Brain (tissue), 1 donor: Measurements from ENCODE around the gene RPL32.

DNA sequence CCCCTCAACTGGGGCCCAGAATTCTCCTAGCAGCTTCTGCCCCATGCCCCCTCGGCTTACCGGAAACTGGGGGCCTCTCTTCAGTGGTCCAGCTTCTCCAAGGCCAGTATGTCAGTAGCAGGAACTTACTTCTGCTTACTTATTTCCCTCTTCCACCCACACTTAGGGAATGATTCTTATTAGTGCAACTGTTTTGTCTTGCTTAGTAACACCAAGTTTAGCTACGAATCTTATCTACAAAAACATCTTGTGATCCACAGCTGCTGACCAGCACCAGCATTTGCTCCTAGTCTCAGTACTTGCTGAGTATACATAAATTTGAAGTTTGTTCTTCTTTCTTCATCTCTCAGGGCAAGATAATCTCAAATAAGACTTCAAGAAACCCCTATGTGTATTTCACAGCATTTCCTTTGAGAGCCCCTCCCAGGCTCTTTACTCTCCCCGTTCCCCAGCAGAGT lies 35.9 kb downstream of the ATG7 start:
- RRBS: no CpG with 5 or more reads among the region's 4 CpGs

DNA sequence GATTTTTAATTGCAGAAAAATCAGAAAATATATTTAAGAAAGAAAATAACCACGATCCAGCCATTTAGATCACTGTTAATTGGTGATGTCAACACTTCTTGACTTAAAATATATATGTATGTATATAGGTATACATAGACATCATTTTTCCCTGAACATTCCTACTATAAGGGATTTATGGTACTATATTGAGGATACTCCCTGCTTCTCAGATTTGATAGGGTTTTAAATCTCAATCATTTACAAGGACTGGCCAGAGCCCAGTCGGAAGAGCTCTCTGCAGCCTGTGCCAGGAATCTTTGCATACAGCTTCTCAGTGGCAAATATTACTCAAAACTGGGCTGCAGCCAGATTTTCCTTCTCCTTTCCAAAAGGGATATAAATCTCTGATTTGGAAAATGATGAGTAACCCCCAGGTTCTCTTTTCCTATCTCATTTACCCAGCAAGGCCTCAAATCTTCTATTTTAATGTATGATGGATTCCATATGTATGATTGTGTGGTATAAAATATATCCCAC lies 114.1 kb downstream of the ATG7 start:
- RRBS: no CpG with 5 or more reads among the region's 2 CpGs

- RRBS: no CpG with 5 or more reads among the region's 8 CpGs
Measured at GRCh38 chr3:11481956-11482367, 161.8 kb downstream of the VGLL4 start.

GRCh38 chr3:11509768-11510732 lies 133.7 kb downstream of the VGLL4 start:
- RRBS: no CpG with 5 or more reads among the region's 12 CpGs

GRCh38 chr3:11544947-11545622 lies 98.6 kb downstream of the VGLL4 start:
- RRBS: no CpG with 5 or more reads among the region's 18 CpGs

DNA sequence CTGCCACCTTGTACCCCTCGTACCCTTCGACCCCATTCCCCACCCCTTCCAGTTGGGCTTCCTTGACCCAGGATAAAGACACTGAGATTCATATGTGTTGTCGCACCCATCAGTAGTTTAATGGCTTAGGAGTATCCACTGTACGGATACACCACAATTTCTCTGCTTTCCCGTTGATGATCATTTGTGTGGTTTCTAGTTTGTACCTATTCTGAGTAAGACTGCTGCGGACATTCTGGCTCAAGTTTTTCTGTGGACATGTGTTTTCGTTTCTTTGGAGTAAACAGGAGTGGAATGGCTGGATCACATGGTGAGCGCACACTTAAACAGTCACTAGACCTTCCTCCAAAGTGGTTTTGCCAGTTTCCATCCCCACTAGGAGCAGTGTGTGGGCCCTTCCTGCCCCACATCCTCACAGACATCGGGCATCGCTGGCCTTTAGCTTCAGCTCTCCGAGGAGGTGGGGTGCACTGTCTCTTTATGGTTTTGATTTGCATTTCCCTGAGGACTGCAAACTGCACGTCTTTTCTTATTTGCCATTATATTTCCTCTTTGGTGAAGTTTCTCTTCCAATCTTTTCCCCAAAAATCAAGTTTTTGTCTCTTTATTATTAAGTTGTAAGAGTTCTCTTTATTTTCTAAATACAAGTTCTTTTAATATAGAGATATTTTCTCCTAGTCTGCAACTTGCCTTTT lies 94.1 kb downstream of the VGLL4 start:
- RRBS: no CpG with 5 or more reads among the region's 12 CpGs

DNA sequence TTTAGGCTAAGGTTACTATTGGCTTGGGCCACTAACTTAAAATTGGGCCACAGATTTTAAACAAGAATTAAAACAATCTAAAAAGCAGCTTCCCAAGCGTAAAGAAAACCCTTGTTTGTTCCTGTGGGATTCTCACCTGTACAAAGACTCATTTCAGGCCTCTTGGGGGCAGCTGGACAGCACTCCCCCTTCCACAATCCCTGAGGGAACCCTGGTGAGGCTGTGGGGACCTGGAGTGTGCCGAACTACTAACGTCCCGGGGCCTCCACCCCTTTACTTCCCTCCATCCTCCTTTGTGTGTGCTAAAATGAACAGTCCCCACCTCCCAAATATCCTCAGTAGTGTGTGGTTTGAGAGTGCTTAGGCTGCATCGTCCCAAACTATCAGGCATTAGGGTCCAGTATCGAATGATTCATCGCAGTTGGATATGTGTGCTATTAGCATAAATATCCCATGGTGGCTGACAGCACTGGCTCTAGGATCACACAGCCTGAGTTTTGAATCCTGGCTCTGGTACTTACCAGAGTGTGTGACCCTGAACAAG lies 51.4 kb downstream of the VGLL4 start:
- RRBS: no CpG with 5 or more reads among the region's 7 CpGs

- RRBS: no CpG with 5 or more reads among the region's 6 CpGs
Measured at GRCh38 chr3:11624763-11625149, 19.0 kb downstream of the VGLL4 start.

DNA sequence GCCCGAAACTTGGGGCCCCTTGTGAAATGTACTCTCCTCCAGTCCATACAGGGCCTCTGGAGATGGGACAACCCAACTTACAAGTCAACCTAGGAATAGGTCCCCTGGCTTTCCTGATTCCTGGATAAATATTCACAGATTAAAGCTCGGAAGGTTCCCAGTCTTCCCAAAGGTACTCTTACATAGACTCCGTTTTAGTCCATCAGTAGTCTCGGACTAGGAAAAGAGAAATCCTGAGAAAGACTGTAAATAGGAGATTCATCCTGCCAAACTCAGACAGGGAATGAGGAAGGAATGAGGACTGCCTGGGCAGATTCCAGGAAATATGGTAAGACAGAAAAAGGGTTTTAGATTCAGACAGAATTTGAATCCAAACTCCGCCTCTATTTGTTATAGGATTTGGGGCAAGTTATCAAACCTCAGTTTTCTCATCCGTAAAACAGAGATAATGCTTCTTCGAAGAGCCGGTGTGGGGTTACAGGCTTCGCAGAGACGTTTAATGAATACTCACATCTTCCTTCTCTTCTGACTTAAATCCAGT lies 77.7 kb upstream of the VGLL4 start:
- RRBS: no CpG with 5 or more reads among the region's 10 CpGs

DNA sequence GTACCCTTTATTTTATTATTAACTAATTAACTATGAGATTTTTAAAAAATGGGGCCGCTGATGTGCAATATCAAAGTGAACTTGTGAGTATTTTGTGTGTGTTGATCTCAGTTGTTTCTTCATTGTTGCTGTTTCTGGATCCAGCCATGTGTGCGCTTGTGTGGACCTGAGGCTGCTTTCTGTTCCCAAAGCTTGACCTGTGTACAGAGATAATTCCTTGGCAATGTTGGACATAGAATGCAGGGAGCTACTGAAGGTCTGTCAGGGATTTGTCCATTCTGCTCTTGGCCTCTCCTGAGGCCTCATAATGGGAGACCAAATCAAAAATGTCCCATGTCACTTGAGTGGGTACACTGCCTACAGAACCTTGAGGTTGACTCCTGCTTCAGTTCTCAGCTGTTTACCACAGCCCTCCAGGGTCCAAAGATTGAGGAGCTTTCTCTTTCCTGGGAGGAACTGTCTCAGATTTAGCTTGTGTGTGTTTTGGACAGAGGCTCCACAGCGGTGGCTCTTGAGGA lies 25.5 kb upstream of the TIMP4 start:
- RRBS: no CpG with 5 or more reads among the region's 3 CpGs

- RRBS: 70% methylated on average over 4 of the region's 11 CpGs
Measured at GRCh38 chr3:12326818-12327585, 38.1 kb downstream of the PPARG start.

- RRBS: no CpG with 5 or more reads among the region's 9 CpGs
Measured at GRCh38 chr3:12479866-12480363, 4.4 kb upstream of the TSEN2 start.

GRCh38 chr3:12583715-12584882 lies 27.2 kb downstream of the MKRN2 start:
- RRBS: no CpG with 5 or more reads among the region's 20 CpGs

GRCh38 chr3:12585064-12585811 lies 28.4 kb downstream of the MKRN2 start:
- RRBS: no CpG with 5 or more reads among the region's 11 CpGs

DNA sequence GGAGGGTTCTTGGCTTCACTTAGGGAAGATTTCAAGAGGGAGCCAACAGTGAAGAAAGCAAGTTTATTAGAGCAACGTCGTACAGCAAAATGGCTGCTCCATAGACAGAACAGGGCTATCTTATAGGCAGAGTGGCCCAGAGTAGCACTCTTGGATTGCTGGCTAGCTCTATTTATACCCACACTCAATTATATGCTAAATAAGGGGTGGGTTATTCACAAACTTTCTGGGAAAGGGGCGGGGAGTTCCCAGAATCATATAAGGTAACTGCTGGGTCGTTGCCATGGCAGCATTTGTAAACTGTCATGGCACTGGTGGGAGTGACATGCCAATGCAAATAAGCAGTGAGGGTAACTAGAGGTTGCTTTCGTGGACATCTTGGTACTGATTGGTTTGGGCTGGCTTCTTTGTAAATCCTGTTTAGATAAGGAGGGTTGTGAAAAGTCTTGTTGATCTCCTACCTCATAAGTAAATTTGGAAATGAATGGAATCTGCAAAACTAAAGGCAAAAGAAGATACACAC lies 14.0 kb upstream of the CAND2 start:
- RRBS: no CpG with 5 or more reads among the region's 5 CpGs

GRCh38 chr3:12841418-12841758 lies at the start of gene RPL32:
RPL32 (minus strand) TSS chr3:12841565.
- RRBS: no CpG with 5 or more reads among the region's 19 CpGs

- RRBS: no CpG with 5 or more reads among the region's 7 CpGs
Measured at GRCh38 chr3:12960315-12961265, 112.6 kb downstream of the IQSEC1 start.

DNA sequence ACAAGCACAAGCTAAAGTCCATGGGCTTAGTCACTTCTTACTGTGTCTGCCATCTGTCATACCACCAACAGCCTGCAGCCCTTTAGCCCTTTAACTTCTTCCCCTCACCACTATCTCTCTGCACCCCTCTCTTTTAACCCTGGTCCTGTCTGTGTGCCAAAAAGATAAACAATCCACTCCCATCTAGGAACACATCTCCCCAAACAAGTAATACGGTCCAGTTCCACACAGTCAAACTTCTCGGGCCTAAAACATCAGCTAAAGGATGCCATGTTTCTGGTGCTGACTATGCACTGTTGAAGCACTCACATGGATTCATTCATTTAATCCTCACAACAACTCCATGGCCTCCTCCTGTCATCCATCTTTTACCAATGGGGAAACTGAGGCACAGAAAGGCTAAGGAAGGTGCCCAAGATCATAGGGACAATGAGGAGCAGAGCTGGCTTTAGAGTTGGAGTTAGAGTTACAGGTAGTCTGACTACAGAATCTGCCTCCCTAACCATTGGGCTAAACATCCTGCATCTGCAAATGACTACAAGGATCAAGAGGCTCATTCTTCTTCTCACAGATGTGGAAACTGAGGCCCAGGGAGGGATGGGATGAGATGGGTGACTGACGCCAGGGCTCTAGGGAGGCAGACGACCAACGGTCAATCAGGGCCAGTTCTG lies 111.6 kb downstream of the IQSEC1 start:
- RRBS: no CpG with 5 or more reads among the region's 5 CpGs

GRCh38 chr3:12970385-12971102 lies 102.7 kb downstream of the IQSEC1 start:
- RRBS: no CpG with 5 or more reads among the region's 7 CpGs

- RRBS: no CpG with 5 or more reads among the region's 2 CpGs
Measured at GRCh38 chr3:12972148-12972378, 101.2 kb downstream of the IQSEC1 start.